Neural progenitor cell (in vitro differentiated cells): ENCODE results near the gene AGBL2.

DNA sequence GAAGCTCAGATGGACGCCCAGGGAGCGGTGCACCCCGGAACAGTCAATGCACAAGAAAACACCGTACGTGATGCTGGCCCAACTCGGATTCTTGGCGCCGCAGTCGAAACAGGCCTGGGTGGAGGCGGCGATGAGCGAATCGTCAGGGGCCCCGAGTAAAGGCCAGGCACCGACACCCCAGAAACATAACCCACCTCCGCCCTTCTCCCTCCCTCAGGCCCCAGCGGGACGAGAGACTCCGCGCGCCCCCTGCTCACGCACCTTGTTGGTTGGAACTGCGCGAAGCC is 215 bp downstream of the ARFGAP2 start:
- RAMPAGE, long total RNA = no peak

- RAMPAGE, long total RNA = no peak
These were observed 1.6 kb downstream of the PACSIN3 start for GRCh38 chr11:47184554-47185122.

- RAMPAGE, long total RNA = no peak
These were observed 1.5 kb downstream of the DDB2 start for GRCh38 chr11:47215986-47216928.

GRCh38 chr11:47253613-47254085 is 4.1 kb upstream of the NR1H3 start:
- RAMPAGE, long total RNA = no peak

GRCh38 chr11:47268759-47269263 is 11.0 kb downstream of the NR1H3 start:
- RAMPAGE, long total RNA = no peak

GRCh38 chr11:47284382-47284905 is 26.6 kb downstream of the NR1H3 start:
- RAMPAGE, long total RNA = no peak

DNA sequence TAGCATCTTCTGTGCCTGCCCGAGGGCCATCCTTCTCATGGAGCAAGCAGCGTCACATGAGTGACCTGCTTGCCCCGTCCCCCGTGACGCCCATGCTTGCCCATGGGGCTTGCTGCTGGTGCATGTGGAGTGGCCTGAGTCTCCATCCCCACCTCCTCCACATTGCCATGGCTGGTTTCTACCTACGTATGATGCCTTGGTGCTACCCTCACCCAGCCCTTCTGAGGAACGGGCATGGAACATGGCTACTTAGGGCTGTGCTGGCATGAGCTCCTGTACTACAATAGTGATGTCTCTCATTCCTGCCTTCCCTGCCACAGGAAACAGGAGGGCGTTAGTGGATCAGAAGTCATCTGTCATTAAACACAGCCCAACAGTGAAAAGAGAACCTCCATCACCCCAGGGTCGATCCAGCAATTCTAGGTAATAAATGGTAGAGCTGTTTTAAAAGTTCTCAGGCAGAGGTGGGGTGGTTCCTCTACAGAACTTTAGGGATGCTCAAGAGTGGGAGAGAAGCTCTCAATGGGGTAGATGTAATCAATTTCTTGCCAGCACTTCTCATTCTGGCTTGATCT is 31.4 kb downstream of the NR1H3 start:
- RAMPAGE, long total RNA = no peak

DNA sequence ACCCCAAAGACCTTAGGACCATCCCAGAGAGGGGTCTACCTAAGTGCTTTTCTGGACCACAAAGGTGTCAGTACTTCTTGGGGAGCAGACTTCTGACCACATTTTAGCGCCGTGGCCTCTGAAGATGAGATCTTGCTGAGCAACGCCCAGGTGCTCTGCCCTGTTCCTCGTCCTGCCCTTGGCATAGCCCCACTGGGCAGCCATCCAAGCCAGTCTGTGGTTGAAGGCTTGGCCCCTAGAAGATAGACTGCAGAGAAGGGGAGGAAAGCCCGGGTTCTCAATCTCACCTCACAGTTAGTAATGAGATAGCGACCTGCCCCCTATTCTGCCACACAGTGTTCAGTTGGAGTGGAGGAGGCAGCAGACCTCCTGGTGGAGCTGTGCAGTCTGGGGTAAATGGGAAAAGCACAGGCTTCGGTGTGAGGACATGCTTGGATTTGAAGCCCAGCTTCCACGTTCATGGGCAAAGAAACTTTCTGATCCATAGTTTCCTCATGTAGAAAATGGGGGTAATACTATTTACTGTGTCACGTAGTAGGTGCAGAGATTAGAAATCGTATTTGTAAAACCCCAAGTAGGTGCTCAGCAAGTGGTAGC is 26.8 kb downstream of the MYBPC3 start:
- RAMPAGE, long total RNA = no peak

DNA sequence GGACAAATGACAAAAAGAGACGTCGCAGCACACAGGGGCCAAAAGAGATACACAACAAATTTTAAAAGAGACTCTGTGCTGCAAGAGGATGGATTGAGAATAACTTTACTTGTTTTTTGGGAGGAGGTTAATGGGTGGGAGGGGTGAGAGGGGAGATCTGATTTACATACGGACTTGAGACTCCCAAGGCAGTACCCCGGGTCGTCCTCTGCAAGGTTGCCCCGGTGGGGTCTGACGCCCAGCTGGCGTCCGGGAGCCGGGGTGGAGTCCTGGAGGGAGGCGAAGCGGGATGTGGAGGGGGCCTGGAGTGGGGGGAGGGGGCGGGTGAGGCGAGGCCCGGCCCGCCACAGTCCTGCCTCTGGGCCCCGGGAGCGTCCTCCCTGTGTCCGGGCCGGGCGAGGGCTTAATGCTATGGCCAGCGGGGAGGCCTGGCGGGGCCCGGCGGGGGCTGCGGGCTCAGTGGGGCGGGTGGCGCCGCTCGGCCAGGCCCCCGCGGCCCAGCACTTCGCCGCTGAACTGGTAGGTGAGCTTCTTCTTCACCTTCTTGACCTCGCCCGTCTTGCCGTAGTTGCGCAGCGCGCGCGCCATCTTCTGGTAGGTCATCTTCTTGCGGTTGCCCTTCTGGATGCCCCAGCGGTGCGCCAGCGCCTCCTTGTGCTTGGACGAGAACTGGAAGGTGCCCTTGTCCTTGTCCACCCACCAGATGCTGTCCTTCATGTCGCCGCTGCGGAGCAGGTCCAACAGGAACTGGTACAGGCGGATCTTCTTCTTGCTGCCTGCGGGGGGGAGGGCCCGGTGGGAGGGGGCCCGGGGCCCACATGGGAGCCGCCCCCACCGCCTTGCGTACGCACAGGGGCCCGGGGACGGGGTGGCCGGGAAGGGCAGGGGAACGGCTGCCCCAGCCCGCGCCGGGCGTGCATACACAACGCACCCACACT is 2.5 kb upstream of the MYBPC3 start:
- RAMPAGE, long total RNA = no peak

DNA sequence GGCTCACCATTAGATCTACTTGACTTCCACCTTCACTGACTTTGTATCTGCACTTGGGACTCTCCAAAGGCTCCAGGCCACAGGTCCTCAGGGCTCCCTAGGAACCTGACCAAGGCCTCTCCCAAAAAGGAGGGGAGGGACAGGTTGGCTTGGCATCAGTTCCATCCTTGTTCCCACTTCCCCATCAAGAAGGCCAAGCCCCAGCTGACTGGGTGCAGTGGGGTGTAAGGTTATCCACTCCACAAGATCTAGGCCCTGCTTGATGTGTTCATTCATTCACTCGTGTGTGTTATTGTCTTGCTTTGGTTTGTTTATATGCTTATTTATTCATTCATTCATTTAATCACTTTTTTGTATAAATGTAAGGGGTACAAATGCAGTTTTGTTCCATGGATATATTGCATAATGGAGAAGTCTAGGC is 2.4 kb upstream of the SPI1 start:
- RAMPAGE, long total RNA = no peak

GRCh38 chr11:47468521-47469222 is 19.7 kb upstream of the RAPSN start:
- RAMPAGE, long total RNA = no peak

DNA sequence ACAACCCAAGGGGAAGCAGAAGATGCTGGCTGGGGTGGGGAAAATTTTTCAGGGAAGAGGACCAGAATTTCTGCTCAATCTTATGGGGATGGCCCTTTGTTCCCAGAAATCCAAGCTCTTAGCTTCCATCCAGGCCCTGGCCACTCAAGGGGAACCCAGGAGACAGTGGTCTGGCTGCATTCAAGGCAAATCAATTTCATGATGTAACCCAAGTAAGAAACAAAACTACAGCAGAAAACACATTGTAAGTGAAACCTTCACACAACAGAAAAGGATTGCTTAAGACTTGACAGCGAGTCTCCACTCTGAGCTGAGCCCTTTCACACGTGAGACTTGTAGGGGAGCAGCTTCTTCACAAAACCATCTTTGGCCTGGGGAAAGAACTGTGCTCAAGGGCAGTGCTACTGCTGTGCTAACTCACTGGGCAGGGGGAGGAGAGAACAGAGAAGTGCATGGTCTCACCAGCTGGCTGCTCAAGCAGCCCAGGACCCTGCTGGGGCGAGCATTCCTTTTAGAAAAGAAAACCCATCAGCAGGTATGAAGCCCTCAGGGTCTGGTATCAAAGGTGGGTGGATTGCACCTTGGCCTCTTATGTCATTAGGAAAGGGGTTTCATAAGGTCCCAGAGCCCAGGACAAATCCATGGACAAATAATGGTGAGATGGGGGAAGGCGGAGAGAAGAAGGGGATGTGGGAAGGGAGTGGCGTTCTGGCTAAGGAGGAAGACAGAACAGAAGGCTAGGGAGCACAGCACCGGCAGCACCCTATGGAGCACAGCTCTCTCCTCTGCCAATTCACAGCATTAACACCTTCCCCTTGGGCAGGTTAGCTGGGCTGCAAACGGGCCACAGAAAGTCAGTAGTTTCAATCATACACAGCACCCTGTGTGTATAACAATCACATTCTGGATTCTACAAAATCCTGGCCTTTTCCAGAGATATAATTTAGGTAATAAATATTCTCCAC is 20.6 kb upstream of the RAPSN start:
- RAMPAGE, long total RNA = no peak

DNA sequence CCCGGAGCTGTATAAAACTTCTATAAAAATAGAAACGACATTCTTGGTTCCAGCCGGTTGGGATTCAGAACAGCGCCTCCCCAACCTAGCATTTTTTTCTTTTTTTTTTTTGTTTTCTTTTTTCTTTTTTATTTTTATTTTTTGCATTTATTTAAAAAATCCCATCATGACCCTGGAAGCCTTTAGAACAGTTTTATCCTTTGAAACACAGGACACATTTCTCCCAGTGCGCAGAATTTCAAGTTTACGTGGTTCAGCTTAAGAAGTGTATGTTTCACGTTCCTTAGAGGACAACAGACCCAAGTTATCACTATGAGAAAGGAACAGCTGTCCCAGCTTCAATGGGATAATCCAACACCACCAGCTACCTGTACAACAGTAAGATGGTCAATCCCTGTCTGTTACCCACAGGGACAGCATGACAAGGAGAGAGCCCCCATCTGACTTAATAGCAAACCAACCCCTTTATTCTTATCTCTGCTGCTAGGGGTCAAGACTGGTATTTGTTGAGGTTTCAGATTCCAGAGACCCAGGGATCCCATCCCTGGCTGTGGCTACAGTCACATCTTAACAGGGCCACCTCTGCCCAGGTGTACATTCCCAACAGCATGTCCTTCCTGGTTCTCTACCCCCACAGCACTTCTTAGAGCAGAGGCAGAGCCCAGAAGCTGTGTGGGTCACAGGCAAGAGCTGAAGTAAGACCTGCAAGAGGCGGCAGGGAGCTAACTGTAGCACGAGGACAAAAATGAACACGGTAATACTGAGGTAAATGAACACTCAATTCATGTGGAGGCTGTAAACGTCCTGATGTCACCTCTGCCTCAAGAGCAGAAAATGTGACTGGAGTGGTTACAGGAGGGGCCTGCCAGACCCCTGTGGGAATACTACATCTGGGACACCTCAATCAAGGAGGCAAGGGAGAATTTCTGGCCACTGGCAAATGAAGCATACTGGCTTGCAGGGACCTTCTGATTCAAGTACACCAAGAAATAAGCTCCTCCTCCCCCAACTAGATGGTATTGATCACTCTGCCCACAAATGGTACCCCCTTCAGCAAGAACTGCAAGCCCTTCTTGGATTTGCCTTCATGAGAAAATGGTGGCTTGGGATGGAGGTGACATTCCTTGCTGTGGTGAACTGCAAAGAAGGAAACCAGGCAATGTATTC is 21.6 kb upstream of the RAPSN start:
- RAMPAGE, long total RNA = no peak

DNA sequence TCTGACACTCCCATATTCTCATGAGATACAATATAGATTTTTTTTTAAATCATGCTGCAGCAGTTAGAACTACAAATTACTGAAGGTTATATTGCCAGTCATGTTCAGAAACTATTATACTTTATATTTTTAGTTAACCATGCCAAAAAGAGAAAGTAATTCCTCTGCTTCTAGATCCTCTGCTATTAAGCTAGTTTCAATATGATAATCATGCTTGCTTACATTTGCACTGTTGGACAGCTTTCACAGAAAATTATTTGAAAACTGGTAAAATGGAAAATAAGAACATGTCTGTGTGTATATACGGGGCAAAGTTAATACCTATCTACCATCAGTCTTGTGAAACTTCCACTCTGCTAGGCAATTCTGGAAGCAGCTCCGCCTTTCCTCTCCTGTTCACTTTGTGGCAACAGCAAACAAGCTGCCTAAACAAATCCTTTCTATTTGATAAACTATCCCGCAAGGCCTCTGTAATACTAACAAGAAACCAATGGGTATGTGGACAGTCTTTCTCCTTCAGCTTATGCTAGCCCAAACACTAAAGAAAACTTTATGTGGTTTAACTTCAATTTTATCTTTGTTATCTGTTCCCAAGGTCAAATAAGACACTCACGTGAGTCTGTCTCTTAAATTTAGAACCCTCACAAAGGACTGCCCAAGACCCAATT is 39.1 kb upstream of the RAPSN start:
- RAMPAGE, long total RNA = no peak

DNA sequence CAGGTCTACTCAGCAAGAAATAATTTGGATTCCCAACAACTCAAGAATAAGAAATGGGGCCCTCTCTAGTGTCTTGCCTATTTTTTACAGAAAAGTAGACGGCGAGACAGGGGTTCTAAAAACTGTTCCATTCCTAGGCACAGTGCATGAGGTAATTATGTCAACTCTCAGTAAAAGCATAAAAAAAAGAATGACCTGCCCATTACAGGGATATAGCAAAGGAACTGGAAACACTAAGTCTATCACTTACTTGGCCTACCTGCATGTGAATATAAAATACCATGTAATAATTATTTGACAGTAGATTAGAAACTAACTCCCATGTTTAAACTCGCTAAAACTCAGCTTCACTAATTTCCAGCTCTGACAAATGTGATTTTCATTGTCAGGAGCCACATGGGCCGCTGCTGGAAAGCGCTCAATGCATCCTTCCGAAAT is 984 bp downstream of the MTCH2 start:
- RAMPAGE, long total RNA = no peak

DNA sequence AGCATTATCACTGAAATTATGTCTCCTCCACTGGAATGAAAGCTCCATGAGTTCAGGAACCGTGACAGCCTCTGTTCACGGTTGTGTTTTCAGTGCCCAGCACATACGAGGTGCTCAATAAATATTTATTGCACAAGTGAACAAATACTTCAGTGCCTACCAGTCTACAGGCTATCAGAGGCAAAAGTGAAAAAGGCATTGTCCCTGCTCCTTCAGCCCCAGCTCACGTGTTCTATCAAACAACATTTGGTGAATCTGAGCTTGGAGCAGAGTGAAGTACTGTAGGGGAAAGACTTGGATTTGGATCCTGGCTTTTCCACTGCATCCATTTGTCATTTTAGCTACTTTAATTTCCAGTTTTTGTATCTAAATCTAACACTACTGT is 1.1 kb upstream of the MTCH2 start:
- RAMPAGE, long total RNA = no peak

- RAMPAGE, long total RNA = no peak
These were observed at the start of gene AGBL2 for GRCh38 chr11:47714397-47715886. Gene AGBL2, minus strand, starts transcription at chr11:47715369.

- RAMPAGE, long total RNA = no peak
These were observed 1.4 kb upstream of the AGBL2 start for GRCh38 chr11:47716464-47717031.

GRCh38 chr11:47754395-47754932 is 12.7 kb downstream of the FNBP4 start:
- RAMPAGE, long total RNA = no peak

GRCh38 chr11:47760289-47760981 is 6.7 kb downstream of the FNBP4 start:
- RAMPAGE, long total RNA = no peak